Metastatic Breast Carcinoma in the Ovary (tissue), 3 donors: ENCODE data around the gene MCC.

- PRO-cap, 3 experiments, result no peak in any of the 3 experiments
These were observed 77.7 kb downstream of the MAN2A1 start for GRCh38 chr5:109767294-109767967.

DNA sequence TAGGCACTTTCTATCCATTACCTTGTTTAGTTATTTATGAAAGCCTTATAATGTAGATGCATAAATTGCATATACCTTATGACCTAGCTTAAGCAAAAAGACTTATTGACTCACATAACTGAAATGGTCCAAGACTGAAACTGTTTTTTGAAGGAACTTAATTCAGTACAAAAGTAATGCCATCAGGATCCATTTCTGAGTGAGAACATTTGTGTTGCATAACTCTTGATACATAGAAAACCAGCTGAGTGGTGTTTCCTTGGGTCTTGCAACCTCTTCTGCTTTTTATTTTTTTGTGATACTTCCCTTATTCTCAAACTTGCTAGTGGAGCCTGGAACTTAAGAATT, 272.0 kb downstream of the MAN2A1 start:
- PRO-cap, 3 experiments, result no peak in any of the 3 experiments

DNA sequence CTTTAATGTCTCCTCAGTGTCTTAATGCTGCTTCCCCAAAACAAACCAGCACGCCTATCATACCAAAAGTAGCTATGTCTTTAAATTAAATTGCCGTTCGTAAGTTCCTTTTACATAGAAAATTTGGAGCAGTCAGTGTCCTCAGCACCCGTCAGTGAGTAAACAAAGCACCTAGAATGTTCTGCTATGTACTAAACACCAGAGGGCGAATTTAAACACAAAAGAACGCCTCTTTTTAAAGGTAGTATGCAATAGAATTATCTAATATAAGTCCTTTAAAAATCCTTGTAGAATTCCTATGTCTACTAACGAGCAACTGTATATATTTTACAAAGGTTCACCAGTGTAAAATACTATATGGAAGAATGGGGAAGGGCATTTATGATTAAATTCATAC, 457 bp upstream of the TMEM232 start:
- PRO-cap, 3 experiments, result no peak in any of the 3 experiments

- PRO-cap, 3 experiments, result no peak in any of the 3 experiments
These were observed 77.5 kb downstream of the SLC25A46 start for GRCh38 chr5:110816371-110816600.

GRCh38 chr5:111234219-111234435, 9.9 kb downstream of the CAMK4 start:
- PRO-cap, 3 experiments, result no peak in any of the 3 experiments

DNA sequence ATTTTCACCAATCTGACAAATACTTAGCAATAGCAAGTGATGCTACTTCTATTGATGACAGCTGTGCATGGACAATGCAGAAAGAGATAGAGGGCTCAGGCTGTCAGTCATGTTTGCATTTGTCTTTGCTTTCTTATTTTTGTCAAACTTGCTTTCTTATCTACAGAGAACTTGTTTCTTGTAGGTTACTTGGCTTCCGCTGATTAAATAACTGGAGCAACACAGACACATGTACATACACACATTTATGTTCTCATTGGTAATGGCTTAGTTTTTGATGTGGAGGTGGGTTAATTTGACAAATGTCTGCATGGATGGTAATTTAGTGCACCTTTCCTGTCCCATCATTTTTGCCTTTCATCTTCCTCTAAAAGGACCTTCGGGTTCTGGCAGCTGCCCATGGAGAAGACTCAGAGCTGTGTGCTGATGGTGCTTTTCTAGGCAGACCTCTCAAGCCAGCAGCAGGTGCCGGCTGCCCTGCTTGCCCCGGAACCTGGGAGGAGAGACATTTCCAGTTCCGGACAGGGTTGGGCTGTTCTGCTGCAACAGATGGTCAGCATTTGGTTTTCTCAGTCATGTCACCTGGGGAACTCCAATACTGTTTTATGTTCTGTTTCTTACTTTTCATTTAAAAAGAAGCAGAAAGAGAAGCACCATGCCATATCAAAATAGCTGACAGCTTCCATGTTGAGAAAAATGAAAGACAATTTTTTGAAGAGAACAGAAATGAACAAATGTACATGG, 28.9 kb downstream of the CAMK4 start:
- PRO-cap, 3 experiments, result no peak in any of the 3 experiments

DNA sequence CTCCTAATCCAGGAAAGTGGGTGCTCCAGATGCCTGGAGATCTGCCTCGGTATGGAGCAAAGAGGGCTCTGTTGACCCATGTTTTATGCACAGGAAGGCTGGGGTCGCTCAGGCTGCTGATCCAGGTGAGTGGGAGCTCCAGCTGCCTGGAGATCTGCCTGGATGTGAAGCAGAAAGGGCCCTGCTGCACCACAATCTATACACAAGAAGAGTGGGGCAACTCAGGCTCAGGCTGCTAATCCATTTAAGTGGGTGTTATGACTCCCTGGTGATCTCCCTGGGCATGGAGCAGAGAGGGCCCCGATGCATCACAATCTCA, 103.2 kb upstream of the STARD4 start:
- PRO-cap, 3 experiments, result peak in 3 of 3 experiments; most common minus-strand start position 147 of the sequence (in 3)

- PRO-cap, 3 experiments, result peak in 1 of 3 experiments; most common minus-strand start chr5:111748347 (in 1)
These were observed 8.7 kb downstream of the NREP start for GRCh38 chr5:111748241-111748681.

DNA sequence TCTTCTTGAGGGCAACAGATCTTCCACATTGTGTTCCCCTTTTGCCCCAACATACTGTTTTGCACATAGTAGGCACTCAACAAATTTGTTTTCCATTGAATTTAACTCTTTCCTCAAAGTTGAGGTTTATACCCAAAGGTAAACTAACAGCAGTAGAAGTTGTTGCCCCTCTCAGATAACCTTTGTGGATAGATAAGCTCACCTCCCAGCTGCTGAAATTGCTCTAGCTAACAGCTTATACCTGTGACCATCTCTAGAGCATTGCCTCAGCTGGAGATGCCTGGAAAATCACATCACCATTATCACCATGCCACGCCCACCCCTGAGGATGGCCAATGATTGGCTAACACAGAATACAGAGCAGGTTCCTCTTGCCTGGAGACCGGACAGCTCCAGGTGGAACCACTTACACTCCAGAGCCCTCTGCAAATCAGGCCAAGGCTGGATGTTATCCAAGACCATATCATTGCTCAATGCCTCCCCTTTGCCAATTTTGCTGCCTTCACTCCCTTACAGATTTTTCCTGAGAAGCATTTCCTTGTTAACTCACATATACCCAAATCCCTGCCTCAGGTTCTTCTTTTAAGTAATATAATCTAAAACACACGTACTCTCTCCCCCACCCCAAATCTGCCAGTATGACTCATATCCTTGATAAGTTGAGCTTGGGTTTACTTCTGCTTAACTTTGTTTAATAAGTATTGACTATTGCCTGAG, 309.8 kb downstream of the EPB41L4A start:
- PRO-cap, 3 experiments, result no peak in any of the 3 experiments

DNA sequence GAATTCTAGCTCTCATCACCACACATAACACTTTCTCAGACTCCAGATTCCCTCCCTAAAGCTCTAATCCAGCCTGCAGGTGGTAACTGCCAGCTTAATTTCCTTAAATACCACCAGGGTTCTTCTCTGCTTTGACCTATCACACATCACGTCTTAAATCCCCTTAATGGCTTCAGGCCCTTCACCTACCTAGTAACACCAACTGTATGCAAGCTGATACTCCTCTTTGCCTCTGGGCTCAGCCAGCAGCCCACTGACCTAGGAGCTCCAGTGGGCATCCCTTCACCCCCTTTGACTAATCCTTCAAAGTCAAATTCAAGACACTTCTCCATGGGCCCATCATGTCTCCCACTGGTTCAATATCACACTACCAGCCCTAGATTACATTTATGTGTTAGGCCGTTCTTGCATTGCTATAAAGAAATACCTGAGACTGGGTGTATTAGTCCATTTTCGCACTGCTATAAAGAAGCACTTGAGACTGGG, 19.5 kb downstream of the EPB41L4A start:
- PRO-cap, 3 experiments, result no peak in any of the 3 experiments

DNA sequence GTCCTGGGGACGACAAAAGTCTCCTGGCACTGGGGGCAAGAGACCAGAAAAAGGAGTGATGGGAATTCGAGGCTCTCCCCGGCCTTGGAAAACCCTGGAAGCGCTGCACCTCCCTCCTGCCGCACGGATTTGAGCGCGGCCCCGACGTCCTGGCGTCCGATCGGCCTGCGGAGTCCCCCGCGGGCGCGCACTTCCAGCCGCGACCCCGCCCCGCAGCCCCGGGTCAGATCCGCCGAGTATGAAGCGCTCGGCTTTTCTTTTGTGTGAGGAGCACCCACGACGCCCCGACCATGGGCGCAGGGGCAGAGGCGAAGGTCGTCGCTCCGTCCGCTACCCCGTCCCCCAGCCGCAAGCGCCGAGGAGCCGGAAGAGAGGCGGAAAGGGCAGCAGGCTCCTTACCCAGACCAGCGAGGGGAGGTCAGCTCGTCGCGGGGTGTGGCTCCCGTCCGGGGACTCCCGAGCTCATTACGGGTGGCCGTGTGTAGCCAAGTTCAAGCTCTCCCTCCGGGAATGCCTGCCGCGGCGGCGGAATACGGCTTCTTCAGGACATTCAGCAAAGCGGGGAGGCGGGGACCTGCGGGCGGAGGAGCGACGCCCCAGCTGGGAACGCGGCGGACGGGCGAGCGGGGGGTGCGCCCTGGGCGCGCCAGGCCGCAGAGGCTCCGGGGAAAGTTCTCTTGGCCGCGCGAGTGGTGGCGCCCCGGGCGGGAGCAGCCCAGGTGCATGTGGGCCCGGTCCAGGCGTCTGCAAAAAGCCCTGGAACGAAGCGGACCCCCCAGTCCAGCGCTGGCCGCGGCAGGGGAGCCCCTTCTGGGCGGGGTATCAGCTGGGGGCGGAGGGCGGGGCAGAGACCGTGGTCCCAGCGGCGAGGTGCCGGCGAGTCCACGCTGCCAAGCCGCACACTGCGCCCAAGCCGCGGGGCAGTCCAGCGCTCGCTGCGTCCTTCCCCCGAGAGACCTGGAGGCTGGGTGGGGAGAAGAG, 573 bp upstream of the EPB41L4A start:
- PRO-cap, 3 experiments, result peak in 3 of 3 experiments; most common plus-strand start position 656 of the sequence (in 2); most common minus-strand start position 131 of the sequence (in 3)

GRCh38 chr5:112861914-112862428, 884 bp downstream of the SRP19 start:
- PRO-cap, 3 experiments, result no peak in any of the 3 experiments

DNA sequence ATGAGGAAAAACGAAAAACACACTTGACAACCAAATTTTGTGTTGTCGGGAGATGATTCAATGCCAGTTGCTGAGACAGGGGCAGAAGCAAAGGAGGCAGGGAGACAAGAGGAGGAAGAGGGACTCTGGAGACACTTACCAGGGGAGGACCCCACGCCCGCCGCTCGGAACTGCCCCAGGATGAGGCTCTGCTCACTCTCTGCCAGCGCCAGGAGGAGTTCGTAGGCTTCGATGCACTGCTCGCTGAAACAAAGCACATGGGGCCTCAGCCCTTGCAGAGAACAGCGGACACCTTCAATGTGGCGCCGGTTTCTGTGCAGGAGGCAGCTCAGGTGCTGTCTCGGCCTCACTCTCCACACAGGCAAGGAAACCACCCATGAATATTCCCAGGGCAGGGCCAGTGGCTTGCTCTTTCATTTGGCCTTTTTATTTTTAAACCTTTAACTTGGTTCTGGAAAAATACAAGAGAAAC, 91.4 kb downstream of the DCP2 start:
- PRO-cap, 3 experiments, result no peak in any of the 3 experiments

- PRO-cap, 3 experiments, result no peak in any of the 3 experiments
These were observed 173.4 kb downstream of the DCP2 start for GRCh38 chr5:113149696-113150613.

DNA sequence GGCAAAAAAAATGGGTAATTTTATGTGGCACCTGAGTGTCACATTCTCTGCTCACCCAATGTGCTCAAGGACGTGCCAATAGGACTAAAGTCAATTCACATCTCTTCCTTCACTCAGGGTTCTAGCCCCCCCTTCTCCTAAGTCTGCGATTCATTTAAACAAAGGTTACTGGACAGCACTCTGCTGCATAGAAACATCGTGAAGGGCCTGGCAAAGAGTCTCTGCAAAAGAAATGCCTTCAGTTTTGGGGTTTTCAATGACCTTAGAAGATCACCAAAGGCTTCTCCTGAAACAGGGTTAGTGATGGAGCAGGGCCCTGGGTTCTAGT, 142.2 kb downstream of the TSSK1B start:
- PRO-cap, 3 experiments, result no peak in any of the 3 experiments

GRCh38 chr5:113294246-113295395, 140.2 kb downstream of the TSSK1B start:
- PRO-cap, 3 experiments, result peak in 3 of 3 experiments; most common plus-strand start chr5:113295047 (in 3); most common minus-strand start chr5:113294594 (in 2)

DNA sequence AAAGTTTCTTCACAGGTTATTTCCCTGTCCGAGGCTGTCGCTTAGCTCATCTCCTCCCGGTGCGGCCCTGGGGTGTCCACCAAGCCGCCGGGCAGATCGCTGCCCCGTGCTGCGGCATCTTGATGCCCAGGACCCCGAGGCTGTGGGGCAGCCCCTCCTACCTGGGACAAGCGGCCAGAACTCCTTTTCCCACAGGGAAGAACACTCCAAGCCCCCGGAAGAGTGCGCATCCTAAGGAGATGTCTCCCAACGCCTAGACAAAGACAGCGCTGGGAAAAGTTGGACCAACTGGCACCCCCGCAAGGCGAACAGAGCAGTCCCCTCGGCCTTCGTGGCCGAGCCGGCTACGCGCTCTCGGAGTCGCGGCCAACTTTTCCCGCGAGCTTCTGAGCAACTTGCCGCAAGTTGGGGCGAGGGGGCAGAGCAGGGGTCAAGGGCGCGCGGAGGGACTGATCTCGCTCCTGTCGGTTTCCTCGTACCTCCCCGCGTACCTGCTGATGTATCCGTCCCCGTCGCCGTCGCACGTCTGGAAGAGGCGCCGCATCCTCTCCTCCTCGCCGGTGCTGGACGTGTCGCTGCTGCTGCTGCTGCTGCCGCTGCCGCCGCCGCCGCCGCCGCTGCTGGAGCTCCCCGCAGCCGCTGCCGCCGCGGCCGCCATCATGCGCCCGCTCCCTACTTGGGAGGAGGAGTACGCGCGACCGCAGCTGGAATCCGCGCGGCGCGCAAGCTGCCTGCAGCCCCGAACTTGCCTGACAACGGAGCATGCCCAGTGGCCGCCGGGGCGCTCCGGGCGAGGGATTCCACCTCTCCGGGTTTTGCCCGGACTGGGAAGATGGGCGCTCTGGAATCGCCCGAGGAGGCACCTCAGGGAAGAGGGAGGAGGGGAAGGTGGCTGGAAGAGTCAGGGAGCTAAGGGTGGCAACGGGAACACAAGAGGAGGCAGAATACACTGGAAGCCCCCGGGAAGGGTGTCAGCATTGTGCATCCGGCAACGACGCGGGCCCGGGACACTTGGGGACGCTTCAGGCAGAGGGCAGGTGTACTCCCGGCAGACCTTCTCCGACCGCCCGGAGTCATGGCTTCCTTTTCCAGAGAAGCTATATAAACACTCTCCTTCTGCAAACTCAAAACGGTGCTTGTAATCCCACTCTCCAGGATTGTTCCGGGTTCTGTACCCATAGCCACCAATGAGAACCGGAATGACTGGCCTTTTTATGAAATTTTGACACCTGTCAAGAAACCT, at the start of gene MCC:
Gene MCC (minus strand): TSS at position 700 of the 1,243 bp plus-strand sequence.
- PRO-cap, 3 experiments, result peak in 2 of 3 experiments; most common plus-strand start position 832 of the sequence (in 2); most common minus-strand start position 472 of the sequence (in 1)

DNA sequence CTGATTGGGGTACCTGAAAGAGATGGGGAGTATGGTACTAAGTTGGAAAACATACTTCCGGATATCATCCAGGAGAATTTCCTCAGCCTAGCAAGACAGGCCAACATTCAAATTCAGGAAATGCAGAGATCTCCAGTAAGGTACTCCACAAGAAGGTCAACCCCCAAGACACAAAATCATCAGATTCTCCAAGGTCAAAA, 116.4 kb downstream of the KCNN2 start:
- PRO-cap, 3 experiments, result no peak in any of the 3 experiments

DNA sequence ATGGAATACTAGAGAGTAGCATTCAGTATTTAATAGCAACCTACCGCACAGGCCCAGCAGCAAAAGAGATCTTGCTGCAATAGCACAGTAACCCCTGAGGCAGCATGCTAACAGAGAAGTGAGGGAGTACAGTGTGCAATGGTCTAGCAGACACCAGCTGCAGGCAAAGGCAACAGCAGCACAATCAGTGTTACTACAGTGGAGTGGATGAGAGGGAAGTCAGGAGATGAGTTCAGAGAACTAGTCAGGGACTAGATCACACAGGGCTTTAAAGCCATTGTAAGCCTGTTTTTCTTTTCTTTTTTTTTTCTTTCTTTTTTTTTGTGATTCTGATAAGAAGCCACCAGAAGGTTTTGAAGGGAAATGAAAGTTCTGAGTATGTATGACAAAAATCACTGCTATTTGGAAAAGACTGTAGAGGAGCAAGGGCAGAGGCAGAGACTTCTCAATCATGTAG, 2.7 kb downstream of the TICAM2 start:
- PRO-cap, 3 experiments, result no peak in any of the 3 experiments

DNA sequence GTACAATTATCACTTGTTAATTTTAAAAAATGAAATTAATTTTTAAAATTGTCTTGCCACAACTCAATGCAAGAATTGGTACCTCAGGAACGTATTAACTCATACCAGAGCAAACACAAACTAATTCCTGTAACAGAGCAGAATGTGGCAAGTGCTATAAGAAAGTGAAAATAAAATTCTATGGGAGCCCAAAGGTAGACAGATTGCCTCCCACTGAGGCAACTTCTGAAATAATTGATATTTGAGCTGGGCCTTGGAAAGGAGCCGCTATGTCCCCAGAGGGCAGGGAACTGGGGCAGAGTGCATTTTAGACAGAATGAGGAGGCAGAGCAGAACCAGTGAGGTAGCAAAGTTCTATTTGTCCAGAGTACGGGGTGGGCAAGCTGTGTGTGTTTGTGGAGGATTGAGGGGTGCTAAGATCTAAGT, 19.9 kb downstream of the CDO1 start:
- PRO-cap, 3 experiments, result no peak in any of the 3 experiments